ENCODE measurements around a stretch of chr7.

DNA sequence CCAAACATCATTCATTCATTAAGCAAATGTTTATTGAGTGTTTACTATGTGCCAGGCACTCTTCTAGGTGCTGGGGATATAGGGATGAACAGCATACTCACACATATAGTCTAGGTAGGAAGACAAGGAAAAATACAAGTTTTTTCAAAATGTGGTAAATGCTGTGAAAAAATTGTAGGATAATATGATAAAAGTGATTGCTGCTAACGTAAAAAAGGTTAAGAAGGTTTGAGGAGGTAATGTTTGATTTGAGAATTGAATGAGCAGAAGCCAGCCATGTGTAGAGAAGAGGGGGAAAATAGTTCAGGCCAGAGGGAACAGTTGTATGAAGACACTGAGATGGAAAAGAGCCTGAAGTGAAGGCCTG is 53.1 kb upstream of the FMC1 start:
- RRBS = no CpG with 5 or more reads among the region's 1 CpG

DNA sequence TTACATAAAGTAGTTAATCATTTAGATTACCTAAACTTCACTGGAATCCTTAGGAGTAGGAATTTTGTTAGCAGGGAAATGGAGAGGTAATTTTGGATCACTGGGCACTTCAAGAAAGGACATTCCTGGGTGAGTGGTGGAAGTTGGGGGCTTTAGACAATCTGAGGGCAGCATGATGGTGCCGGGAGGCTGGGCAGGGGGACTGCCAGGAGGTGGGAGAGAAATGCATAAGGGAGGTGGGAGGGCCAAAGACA is 3.1 kb downstream of the LUC7L2 start:
- RRBS = no CpG with 5 or more reads among the region's 1 CpG

GRCh38 chr7:139371480-139371739 is 11.7 kb downstream of the LUC7L2 start:
- RRBS = no CpG with 5 or more reads among the region's 1 CpG

DNA sequence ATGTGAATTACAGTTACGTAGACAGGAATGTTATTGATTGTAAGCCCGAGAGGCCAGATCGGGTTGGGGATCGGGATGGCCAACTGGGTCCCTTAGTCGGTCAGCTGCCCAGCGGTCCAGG is 924 bp downstream of the KLRG2 start:
- RRBS = no CpG with 5 or more reads among the region's 6 CpGs

DNA sequence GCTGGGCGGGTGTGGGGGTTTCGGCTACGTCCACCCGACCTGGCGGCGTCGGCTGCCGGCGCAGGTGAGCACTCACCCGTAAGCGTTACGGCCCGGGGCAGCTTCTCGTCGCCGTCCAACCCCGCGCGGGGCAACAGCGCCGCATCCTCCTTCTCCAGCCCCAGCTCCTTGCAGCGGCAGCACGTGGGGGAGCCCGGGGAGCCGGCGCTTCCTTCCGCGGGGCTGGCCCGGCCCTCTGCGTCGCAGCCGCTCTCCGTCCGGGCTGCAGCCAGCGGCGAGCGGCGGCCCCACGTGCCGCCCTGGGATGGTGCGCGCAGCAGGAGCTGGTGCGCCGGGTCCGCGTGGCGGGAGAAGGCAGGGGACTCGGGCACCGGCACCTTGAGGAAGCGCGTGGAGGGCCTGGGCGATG is 659 bp downstream of the KLRG2 start:
- RRBS = 94% methylated on average over 26 of the region's 52 CpGs

DNA sequence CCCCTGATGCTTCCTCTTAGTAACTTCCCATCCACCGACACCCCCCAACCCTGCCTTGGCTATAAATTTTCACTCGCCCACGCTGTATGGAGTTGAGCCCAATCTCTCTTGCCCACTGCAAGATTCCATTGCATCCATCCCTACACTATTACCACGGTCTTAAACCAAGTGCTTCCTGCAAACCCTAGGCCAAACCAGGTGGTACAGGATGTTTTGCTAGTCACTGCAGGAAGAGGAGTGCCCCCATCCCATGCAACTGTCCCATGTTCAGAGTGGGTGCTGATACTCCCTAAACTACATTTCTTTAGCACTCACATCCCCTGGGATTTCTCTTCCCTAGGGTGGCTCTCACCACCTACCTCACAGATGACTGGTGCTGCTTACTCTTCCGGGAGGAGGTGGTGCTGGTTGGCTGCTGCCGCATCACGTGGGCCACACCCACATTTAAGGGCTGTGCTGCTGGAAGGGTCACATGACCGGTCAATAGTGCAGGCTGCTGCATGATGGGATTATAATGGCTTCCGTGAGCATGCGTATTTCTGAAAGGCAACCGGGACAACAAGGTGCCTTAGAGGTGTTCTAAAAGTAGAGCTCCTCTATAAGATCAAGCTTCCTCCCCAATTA is 76.7 kb downstream of the CLEC2L start:
- RRBS = 91% methylated on average over 6 of the region's 11 CpGs

DNA sequence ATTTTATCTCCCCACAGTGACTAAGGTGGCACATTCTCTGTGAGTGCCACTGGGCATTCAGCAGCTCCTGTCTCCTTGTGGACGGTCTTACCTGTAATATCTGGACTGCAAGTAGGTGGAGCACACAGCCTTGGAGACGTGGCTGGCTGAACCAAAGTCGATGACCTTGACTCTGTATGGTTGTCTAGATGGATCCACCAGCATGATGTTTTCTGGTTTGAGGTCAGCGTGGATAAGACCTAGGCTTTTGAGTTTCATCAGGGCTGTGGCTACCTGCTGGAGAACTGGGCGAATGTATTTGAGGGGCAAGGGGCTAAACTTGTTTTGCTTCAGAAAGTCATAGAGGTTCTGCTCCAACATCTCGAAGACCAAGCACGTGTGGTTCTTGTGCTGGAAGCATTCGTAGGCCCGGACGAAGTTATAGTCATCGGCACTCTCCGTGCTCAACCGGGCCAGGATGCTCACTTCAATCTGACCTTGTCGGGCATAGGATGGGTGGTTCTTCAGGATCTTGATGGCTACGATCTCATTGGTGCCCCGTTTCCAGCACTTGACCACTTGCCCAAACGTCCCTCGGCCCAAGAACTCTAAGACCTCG is 61.9 kb downstream of the HIPK2 start:
- RRBS = 99% methylated on average over 5 of the region's 19 CpGs

GRCh38 chr7:139732168-139732641 is 45.6 kb downstream of the HIPK2 start:
- RRBS = no CpG with 5 or more reads among the region's 5 CpGs

GRCh38 chr7:139737483-139737699 is 40.4 kb downstream of the HIPK2 start:
- RRBS = no CpG with 5 or more reads among the region's 4 CpGs

DNA sequence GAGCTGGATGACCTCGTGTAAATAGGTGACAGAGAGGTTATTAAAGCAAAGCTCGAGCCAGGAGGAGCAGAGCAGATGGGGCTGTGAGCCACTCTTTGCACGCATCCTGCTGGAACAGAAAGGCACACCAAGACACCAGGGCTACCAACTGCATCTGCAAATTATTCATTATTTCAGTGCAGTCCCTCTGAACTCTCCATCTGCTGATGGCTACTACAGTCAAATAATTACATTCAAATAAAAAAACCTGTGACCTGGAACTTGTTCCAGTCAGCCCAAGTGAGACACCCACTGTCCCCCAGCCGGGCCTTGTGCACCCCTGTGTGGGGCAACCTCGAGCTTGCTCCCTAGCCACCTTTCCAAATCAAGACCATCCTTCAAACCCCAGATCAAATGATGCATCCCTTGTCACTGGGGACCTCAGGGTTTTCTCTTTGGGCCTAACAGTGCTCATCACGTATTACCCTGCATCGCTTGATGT is 31.8 kb downstream of the HIPK2 start:
- RRBS = no CpG with 5 or more reads among the region's 7 CpGs

DNA sequence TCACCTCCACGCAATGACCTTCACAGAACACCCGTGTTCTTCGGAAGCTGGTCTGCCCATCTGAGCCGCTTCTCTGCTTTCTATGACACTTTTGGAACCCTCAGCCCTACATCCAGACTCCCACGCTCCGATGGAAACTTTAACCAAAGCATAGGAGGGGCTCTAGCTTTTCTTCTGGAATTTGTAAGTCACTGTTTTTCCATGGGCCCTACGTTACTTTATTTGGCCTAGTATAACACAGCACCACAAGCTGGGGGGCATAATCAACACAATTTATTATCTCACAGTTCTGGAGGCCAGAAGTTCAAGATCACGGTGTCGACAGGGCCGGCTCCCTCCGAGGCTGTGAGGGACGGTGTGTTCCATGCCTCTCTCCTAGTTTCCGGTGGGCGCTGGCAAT is 29.7 kb downstream of the HIPK2 start:
- RRBS = 97% methylated on average over 3 of the region's 14 CpGs

- RRBS = no CpG with 5 or more reads among the region's 9 CpGs
Measured at GRCh38 chr7:139758288-139759034, 19.3 kb downstream of the HIPK2 start.

DNA sequence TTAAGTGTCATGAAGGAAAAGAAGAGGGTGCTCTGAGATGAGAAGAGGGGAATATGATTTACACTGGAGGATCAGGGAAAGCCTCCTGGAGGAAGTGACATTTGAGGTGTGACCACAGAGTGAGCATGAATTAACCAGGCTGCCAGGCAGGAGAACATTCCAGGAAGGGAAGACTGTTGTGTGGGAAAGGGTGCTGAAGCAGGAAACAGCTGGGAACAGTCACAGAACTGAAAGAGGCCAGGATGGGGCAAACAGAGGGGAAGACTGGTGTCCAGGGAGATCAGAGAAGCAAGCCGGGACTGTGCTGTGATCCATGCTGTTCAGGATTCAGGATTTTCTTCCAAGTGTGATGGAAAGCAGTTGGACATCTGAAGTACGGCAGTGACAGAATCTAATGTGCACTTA is 14.9 kb downstream of the HIPK2 start:
- RRBS = no CpG with 5 or more reads among the region's 2 CpGs

DNA sequence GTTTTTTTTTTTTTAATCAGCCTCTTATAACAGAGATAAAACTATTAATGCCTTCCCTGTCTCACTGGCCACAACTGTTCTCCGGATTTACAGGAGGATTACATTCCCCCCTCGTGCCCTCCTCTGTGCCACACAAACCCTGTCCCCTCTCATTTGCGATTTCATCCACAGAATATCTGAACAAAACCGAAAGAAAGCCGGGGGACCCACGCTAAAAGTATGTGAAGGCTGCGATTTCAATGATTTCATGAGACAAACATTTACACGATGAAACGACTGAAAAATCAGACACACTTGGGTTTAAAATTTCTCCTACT is 1.4 kb downstream of the HIPK2 start:
- RRBS = 0% methylated on average over 1 of the region's 9 CpGs

- RRBS = under 1% methylated on average over 19 of the region's 24 CpGs
Measured at GRCh38 chr7:139777413-139777578, 502 bp downstream of the HIPK2 start.

DNA sequence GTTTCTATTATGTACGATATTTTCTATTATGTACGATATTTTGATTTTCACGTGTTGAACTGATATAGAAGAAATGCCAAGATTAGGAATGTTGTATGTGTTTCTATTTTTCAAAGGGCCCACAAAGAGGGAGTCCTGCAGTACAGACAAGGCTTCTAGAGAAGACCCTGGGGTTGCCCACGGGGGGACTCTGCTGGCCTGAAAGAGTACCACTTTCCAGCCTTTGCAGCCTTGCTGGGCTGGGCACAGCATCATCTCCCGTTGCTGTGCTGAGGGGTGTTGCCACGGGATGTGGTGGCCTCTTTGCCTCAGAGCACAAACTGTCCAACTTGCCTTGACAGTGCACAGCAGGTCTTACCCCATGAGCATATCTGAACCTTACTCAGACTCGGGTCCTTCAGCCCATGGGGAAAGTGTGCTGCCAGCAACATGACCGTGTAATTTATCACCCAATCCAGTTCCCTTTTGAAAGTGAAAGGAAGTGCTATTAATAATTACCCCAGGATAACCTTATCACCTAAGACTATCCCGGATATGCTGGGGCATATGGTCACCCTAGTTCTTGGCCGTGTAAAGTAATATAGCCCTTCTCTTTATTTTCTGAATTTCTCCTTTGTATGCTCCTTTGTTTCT is 46.7 kb downstream of the TBXAS1 start:
- RRBS = no CpG with 5 or more reads among the region's 10 CpGs

GRCh38 chr7:139937666-139937914 is 108.5 kb downstream of the TBXAS1 start:
- RRBS = no CpG with 5 or more reads among the region's 6 CpGs

- RRBS = no CpG with 5 or more reads among the region's 8 CpGs
Measured at GRCh38 chr7:140084863-140085507, 22.2 kb upstream of the PARP12 start.

GRCh38 chr7:140110667-140111476 is 48.1 kb upstream of the PARP12 start:
- RRBS = no CpG with 5 or more reads among the region's 3 CpGs

DNA sequence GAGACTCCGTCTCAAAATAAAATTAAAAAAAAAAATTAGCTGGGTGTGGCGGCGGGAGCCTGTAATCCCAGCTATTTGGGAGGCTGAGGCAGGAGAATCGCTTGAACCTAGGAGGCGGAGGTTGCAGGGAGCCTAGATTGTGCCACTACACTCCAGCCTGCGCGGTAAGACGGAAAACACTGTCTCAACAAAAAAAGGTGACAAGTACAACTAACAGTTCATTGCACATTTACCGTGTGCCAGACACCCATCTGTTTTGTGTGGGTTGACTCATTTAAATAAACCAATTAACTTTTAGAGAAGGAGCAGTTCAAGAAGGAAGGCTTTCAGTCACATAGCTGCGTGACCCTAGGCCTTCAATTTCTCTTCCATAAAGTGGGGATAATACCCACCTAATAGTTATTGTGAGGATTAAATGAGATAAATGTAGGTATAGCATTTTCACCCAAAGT is 52.2 kb upstream of the KDM7A start:
- RRBS = no CpG with 5 or more reads among the region's 10 CpGs